Hepatocyte (in vitro differentiated cells and primary cell): ENCODE results near the gene GON7.

GRCh38 chr14:92553186-92553911, 39.8 kb downstream of the RIN3 start:
- RAMPAGE, long total RNA, result no peak
- RRBS, result 60% methylated on average over 4 of the region's 14 CpGs

DNA sequence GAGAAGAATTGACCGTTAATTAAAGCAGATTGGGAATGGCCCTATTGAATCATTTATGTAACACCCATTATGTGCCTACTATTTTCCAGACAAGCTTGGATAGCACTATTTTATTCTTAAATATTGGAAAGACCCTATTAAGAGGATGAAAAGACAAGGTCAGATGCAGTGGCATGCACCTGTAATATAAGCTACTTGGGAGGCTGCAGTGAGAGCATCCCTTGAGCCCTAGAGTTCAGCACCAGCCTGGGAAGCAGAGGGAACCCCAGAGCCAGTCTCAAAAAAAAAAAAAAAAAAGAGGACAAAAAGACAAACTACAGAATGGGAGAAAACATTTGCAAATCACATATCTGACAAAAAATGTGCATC, 92.3 kb downstream of the RIN3 start:
- RAMPAGE, long total RNA, result no peak
- RRBS, result no CpG with 5 or more reads among the region's 1 CpG

DNA sequence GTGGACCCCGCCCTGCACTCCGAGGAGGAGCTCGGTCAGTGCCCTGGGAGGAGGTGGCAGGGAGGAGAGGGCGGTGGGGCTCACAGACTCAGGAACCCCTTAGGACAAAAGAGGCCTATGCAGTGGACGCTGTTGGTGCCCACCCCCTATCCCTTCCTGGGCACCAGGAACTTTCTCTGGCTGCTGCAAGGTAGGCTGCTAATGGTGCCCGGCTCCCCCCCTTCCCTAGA, 95.5 kb downstream of the LGMN start:
- RAMPAGE, long total RNA, result no peak
- RRBS, result no CpG with 5 or more reads among the region's 6 CpGs

DNA sequence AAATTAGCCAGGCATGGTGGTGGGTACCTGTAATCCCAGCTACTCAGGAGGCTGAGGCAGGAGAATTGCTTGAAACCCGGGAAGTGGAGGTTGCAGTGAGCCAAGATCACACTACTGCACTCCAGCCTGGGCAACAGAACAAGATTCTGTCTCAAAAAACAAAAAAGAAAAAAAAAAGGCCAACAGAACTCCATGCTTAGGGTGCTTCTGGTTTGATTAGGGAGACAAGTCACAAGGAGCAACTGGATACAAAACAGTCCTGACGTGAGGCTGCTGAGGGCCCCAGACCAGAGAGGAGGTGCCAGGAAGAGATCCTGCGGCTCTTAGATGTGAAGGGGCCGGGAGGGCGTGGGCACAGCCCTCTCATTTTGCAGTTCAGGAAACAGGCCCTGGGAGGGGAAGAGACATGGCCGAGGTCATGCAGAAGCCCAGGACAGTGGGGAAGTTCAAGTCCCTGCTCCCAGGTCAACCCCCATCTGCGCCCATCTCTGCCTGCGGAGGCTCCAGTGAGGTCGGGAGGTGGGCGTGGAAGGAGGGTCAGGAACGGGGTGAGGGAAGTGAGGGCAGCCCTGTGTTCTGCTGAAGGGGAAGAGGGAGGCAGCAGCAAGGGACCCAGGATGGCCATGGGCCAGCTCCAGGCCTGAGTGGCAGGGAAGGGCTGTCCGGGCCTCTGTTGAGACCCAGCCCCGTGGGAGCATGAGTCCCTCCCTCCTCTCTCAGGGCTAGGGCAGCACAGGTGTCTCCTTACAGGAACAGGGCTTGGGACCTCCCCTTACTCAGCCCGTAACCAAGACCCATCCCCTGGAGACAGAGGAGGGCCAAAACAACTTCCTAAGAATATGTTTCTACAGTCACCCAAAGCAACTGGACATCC, 91.0 kb downstream of the LGMN start:
- RAMPAGE, long total RNA, result no peak
- RRBS, result no CpG with 5 or more reads among the region's 14 CpGs

GRCh38 chr14:92667575-92667874, 80.9 kb downstream of the LGMN start:
- RAMPAGE, long total RNA, result no peak

GRCh38 chr14:92687505-92688663, 60.5 kb downstream of the LGMN start:
- RAMPAGE, long total RNA, result no peak
- RRBS, result 66% methylated on average over 13 of the region's 98 CpGs

- RAMPAGE, long total RNA, result no peak
- RRBS, result no CpG with 5 or more reads among the region's 30 CpGs
Measured at GRCh38 chr14:92719143-92719441, 29.3 kb downstream of the LGMN start.

- RAMPAGE, long total RNA, result no peak
- RRBS, result 83% methylated on average over 7 of the region's 24 CpGs
Measured at GRCh38 chr14:92958857-92959714, 36.1 kb downstream of the CHGA start.

DNA sequence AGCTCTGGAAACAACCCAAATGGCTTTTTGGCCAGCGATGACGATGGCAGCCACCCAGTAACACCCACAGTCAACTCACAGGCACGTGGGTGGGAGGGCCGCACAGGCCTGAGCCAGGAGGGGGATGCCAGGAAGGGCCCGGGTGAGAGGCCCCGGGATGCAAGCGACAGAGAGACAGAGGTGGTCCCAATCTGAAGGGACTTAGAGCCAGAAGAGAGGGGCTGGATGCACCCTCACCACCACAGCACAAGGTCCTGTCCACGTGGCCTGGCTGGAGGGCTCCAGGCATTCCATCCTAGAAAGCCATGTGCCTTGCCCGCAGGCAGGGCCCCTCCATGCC, 50.7 kb downstream of the CHGA start:
- RAMPAGE, long total RNA, result no peak
- RRBS, result no CpG with 5 or more reads among the region's 9 CpGs

DNA sequence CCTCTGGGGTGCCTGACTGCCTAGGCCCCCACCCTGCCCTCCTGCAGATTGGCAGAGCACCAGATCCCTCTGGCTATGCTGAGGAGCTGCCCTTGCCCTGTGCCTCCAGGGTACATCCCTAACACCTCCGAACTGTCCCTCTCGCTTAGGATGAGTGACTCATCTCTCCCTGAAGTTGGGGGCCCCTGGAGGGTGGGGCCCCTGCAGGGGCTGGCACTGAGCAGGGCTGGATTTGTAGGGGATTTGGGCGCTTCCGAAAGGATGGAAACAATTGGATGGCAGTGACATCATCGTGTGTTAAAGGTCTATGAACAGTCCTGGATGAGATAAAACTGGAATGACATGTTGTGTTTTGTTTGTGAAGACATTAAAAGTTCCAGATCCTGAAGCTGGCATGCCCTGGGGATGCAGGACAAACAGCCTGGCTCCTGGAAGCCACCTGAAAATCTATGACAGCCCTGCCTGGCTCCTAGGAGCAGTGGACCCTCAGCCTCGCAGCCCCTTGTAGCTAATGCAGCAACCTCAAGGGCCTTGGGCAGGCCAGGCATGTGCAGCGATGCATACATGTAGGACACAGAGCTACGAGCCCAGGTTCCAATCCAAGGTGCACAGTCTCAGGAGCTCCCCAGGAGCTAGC, 51.2 kb downstream of the CHGA start:
- RAMPAGE, long total RNA, result no peak
- RRBS, result no CpG with 5 or more reads among the region's 8 CpGs

DNA sequence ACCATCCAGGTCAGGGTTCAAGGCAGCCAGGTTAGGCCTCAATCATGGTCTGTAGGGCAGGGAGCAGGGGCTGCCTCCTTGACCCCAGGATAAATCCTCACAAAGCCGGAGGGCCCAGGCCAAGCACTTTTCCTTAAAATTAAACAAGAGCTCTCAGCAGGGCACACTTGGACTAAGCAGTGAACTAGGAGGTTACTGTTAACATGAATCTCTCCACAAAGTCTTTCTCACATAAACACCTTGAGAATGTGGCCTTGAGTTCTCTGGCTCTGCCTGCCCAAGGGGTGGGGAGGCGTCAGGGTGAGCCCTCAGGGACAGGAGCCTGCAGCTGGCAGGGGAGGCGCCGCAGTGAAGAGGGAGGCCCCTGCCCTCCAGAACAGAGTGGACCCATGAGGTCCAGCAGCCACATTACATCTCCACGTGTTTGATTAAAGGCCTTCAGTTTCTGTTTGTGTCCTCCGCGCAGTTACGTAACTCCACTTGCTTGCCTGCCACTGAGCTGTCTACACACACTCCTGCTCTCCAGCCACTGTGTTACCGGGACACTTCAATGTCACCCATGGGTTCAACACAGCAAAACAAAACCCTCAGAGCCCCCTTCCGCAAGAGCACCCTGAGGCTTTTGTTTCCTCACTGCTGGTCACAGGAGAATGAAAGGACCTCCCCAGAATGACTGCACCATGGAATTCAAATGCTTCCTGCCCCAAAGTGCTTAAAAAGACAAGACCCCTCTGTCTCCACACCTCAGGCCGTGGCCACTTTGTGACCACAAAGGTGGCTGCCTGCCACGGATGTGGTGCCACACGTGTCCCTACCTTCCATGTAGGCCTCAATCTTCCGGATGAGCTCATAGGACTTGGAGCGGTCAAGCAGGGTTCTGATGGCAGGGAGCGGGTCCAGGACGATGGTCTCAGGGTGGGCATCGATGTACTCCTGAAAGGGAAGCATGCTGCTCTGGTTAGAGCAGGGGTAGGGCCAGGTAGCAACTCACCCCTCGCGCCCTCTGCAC, 70.4 kb downstream of the CHGA start:
- RAMPAGE, long total RNA, result no peak
- RRBS, result no CpG with 5 or more reads among the region's 20 CpGs

DNA sequence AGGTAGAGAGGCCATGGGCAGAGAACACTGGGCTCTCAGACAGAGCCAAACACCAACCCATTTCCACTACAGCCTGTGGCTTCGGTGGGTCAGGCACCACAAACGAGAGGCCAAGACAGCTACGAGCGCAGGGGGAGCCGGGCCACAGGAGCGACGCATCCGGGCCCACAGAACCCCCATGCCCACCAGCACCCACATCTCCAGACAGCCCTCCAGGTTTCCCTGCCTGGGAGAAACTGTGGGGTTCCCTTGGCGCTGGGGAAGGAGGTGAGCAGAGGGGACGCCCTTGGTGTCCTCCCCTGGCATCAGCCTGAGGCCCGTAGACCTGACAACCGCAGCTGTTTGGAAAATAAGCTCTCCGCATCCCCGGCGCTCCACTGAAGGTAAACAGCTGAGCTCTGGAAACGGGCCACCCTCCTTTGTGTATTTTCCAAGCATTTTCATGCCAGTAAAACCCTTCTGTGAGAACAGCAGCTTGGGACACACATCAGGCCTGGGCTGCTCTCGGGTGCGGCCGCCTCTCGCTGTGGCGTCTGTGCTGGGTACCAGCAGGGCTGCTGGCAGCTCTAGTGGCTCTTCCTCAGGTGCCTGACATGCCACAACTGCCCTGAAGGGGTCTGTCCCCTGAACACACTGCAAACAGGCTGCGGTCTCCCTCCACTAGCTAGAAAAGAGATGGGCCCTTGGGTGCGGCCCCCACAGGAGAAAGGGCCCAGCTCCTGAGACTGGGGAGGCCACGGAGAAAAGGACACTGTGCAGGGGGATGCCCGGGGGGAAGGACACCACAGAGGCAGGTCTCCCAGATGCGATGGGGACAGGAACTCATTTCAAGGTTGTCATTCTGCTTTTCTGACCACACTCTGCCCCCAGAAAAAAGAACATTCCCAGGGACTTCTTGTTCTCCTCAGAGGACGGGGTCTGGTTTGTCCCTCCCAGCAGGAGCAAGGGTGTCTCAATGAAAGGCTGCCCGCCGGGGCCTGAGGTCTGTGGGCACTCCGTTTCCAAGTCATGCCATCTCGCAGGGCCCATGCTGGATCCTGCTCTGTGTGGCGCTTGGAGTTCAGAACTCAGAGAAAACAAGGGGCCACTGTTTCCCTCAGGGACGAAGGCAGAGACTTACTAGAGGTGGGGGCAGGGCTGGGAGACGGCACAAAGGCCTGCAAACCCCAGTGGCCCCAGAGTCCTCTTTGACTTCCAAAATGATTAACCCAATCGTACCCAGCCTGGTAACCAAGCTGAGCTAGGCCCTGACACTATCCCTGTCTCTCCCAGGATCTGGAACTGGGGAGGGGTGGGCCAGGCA, 96.2 kb downstream of the ITPK1 start:
- RAMPAGE, long total RNA, result no peak
- RRBS, result no CpG with 5 or more reads among the region's 35 CpGs

- RAMPAGE, long total RNA, result no peak
- RRBS, result no CpG with 5 or more reads among the region's 9 CpGs
Measured at GRCh38 chr14:93043245-93043964, 72.3 kb downstream of the ITPK1 start.

DNA sequence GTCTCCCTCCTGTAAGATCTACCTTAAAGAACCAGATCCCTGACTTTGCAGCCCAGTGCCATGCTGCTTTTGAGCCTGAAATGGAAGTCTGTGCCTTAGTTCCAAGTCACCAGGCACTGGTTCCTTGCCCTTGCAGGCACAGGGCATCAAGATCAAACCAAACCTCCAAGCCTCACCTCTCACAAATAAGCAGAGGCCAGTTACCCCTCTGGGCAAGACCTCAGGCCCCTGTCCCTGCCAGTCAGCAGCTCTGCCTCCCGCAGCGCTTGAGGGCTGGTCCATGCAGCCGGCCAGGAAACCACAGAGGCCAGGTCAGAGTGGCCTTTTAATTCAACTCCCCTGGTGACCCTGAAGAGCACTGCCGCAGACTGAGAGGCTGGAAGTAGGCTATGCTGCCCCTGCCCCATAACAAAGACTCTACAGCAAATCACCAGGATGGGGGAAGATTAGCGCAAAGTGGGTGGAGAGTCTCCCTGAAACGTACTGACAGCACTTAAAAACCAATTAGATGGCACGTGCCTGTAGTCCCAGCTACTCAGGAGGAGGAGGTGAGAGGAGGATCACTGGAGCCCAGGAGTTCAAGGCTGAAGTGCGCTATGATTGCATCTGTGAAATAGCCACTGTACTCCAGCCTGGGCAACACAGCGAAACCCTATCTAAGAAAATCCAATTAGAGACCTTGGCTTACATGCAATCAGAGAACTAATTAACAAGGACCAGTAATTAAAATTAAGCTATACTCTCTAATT, 70.5 kb downstream of the ITPK1 start:
- RAMPAGE, long total RNA, result no peak
- RRBS, result no CpG with 5 or more reads among the region's 9 CpGs

DNA sequence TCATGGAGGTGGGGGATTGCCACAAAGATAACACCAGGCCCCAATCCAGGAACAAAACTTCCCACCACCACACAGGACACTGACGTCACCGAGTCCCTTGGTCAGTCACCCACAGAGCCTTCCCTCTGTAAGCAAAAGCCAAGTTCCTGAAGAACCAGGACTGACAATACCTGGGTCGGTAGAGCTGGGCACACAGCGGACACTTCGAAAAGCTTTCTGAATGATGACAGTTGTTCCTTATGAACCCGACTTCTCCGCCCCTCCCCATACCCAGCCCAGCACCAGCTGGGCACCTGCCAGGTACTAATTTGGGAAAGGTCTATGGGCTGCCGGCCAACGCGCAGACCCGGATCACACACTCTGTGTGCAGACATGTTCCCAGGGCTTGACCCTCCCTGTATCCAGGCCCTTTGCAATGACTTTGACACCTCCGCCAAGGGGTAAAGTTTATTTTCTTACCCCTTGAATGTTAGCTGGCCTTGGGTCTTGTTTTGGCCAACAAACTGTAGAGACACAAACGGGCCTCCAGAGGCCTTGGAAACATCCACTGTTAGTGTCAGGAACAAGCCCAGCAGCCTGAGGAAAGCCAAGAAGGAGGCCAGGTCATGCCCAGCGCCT, 18.8 kb downstream of the ITPK1 start:
- RAMPAGE, long total RNA, result no peak
- RRBS, result no CpG with 5 or more reads among the region's 14 CpGs

DNA sequence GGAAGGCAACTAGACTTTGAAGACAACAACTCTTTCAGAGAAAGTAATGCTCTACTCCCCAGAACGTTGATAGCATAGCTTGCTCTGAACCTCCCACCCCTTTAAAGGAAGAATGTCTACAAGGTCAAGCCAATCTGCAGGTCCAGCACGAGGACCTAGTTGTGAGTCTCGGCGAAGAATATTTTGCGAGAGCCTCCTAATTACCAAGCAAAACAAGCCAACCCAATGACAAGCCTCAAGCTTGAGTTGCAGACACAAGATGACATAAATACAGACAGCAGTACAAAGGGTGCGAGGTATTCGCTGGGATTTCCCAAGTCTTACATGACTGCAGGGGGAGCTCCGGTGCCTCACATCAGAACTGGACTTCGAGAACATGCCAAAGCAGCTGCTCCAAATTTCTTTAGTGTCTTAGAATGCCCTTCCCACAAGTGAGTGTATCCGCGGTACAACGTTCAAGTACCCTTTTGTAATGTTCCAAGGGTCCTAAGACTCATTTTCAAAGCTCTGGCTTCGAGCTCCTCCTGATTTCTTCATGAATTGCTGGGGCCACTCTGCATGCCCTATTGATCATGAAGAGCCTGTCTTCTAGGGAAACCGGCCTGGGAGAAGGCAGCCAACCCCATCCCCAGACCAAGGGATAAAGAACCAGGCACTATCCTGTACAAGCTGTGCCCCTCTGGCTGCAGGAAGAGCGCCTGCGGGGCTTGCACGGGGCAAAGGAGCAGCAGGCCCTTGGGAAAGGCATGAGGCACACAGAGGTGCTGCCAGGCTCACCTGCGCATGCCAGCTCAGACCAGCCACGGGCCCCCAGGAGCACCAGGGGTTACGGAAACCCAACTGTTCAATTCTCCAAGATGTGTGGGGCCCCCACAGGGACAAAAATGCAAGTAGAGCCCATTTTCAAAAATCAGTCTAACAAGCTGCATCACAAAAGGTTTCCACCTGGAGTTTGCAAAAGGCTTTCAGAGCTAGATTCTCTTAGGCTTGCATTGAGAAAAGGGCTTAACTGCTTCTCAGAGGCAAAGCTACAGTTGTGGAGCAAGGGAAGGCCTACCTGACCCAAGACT, 2.2 kb downstream of the ITPK1 start:
- RAMPAGE, long total RNA, result no peak
- RRBS, result no CpG with 5 or more reads among the region's 20 CpGs

DNA sequence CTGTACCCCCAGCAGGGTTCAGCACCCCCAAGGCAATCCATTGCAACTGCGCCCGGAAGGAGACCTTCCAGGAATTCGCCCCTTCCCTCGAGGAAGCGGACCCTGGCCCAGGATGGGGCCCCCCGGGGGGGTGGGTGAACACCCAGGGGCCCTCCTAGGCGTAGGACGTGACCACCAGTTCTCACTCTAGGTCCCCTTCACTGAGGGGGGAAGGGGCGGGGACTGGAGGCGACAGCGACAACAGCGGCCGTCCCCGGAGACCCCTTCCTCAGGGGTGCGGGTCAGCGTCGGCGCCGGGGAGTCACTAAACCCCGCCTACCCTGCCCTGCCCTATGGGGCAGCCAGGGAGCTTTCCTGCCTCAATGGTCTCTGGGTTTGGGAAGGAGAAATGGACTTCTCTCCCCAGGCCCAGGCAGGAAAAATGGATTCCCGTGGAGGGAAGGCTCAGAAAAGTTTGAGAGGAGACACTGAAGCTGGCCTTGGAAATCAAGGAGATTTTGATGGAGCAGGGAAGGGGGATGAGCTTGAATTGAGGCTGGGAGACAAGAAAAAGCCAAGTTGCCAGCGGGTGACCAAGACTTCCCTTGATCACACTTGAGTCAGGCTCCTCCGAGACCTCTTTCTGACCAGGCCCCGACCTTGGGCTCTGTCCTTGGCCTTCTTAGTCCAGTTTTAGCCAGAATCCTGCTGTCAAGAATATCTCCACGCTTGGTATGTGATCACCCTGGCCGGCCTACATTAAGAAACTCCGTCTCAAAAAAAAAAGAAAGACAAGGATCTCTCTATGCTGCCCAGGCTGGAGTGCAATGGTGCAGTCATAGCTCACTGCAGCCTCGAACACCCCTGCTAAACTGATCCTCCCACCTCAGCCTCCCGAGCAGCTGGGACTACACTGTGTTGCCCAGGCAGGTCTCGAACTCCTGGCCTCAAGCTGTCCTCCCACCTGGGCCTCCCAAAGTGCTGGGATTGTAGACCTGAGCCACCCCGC, 726 bp upstream of the ITPK1 start:
- RAMPAGE, long total RNA, result no peak
- RRBS, result 2% methylated on average over 13 of the region's 31 CpGs

GRCh38 chr14:93132299-93132898, 16.7 kb upstream of the ITPK1 start:
- RAMPAGE, long total RNA, result no peak
- RRBS, result no CpG with 5 or more reads among the region's 9 CpGs

- RAMPAGE, long total RNA, result no peak
- RRBS, result under 1% methylated on average over 17 of the region's 44 CpGs
Measured at GRCh38 chr14:93206472-93207165, at the start of gene GON7. Gene GON7 (minus strand): TSS chr14:93207065.

GRCh38 chr14:93240420-93241115, 33.5 kb downstream of the UBR7 start:
- RAMPAGE, long total RNA, result no peak
- RRBS, result no CpG with 5 or more reads among the region's 10 CpGs